Colon Carcinoma Metastatic in the Lung (tissue), 2 donors: Measurements from ENCODE around the genes SMAD4, WDR7 and ONECUT2.

- PRO-cap, 2 experiments: peak in 2 of 2 experiments; most common plus-strand start chr18:51030219 (in 2); most common minus-strand start chr18:51030073 (in 2)
These were observed at the start of gene SMAD4 for GRCh38 chr18:51030002-51030388. Gene SMAD4, plus strand, starts transcription at chr18:51030213.

- PRO-cap, 2 experiments: no peak in any of the 2 experiments
These were observed 7.9 kb downstream of the SMAD4 start for GRCh38 chr18:51037767-51038516.

- PRO-cap, 2 experiments: no peak in any of the 2 experiments
These were observed 24.5 kb downstream of the SMAD4 start for GRCh38 chr18:51054423-51055026.

- PRO-cap, 2 experiments: no peak in any of the 2 experiments
These were observed 478 bp downstream of the MEX3C start for GRCh38 chr18:51197103-51197303.

DNA sequence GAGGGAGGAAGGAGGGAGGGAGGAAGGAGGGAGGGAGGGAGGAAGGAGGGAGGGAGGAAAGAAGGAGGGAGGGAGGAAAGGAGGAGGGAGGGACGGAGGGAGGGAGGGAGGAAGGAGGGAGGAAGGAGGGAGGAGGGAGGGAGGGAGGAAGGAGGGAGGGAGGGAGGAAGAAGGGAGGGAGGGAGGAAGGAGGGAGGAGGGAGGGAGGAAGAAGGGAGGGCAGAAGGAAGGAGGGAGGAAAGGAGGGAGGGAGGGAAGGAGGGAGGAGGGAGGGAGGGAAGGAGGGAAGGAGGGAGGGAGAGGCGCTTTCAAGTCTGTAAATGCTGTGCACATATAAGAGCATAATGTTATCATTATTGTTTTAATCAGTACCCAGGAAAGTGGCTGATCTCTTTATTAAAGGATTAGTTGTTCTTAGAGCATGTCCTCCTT lies 363.2 kb downstream of the MBD2 start:
- PRO-cap, 2 experiments: no peak in any of the 2 experiments

GRCh38 chr18:54164475-54164851 lies 60.0 kb downstream of the MBD2 start:
- PRO-cap, 2 experiments: no peak in any of the 2 experiments

- PRO-cap, 2 experiments: no peak in any of the 2 experiments
These were observed 7.6 kb upstream of the POLI start for GRCh38 chr18:54261690-54262224.

- PRO-cap, 2 experiments: no peak in any of the 2 experiments
These were observed 299.1 kb upstream of the CCDC68 start for GRCh38 chr18:55258311-55258774.

DNA sequence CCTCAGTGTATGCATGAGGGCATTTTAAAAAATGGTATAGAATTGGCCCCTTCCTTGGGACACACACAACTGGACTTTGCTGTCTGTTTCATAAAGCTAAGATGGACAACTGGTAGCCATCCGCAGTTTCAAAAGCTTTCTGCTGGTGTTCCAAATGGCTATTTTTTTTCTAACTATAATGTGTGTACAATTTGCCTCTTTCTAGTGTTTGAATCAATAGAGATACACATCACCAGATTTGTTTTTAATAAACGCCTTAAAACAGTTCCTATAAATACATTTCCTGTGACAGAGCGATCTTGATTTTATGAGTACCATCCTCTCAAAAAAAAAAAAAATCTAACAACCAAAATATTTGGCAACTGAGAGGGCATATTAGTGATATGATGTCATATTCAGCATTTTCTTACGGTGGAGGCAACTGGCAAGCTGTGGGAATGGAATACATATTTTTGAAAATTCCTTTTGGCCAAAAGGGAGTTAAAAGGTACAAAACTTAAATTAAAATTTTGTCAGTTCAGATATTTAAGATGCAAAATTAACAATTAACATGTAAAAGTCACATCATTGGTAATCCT lies 268.5 kb downstream of the TCF4 start:
- PRO-cap, 2 experiments: no peak in any of the 2 experiments

DNA sequence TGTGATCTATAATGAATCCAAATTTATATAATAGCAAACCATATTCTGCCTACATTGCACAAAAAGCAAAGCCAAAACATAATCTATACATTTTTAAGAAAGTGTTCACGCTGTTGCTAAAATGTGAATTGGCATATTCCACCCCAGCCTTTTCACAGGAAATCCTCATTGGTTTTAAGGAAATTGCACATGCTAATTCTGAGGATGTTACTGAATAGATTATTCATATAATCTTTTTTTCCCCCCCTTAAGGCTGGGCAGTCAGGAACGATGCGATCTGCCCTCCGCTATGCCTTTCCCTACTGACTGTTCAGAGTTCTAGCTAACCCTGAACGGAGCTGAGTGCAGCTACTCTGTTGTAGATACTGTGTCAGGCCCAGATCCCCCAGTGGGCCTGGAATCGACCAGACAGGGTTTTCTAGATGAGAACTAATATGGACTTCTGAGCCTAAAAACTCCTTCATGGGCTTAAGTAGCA lies 192.3 kb downstream of the TCF4 start:
- PRO-cap, 2 experiments: no peak in any of the 2 experiments

DNA sequence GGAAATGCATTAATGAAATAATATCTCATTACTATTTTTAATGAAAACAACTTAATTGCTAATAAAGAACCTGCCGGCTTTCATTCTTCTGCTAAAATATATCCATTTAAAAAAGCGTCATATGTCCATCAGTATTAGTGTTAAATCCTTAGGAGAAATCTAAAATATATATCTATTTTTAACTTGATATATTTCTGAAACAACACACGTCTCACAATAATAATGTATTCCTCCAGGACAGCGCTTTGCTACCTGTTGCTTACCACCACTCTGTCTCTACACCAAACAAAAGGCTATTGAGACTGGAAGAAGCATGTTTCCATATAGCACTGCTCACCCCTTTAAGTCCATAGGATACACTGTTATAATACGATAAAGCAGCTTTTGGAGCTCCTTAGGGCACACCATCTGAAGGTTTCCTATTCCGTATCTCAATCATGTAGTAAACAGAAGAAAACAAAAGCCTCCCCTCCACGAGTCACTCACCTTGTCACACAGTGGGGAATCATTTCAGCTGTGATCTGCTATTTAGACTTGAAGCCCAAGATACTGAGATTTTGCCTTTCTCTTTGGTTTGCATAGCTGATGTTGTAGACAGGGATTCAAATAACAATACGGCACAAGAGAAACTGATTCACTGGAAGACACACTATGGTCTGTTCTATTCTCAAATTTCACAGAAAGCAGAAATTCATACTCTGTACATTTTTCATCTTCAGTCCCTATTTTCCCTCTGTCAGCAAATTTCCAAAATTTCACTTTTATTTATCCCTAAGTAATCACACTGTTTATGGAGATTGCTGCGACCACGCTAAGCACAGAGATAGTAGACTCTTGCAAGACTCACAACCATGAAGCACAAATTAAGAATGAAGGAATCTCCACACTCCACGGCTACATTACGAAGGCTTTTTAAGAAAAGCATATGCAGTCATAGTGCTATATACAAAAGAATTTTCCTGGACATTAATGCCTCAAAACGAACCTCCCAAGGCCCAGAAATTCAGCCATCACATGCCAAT lies 187.2 kb downstream of the TCF4 start:
- PRO-cap, 2 experiments: no peak in any of the 2 experiments

DNA sequence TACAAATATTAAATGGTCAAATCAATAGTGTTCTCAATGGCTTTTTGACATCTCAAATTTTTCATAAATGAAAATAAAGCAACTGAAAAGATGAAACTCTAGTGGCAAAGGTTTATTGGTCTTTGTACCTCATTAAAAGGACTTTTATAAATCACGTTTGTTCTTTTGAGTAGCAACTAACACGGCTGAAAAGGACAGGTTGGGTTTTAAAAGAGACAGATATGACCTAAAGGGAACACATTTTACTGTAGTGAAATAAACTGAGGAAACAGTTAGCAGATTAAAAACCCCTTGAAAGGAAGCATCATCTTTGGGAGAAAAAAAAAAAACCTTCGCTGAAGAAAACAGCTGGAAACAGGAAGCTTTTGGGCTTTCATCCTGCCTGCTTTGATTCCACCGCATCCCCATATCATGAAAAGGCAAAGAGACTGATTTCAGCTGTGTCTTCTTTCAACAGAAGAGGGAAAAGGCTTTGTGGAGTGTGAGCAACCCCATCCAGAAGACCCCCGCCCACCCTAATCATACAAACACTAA lies 86.5 kb downstream of the TCF4 start:
- PRO-cap, 2 experiments: no peak in any of the 2 experiments

- PRO-cap, 2 experiments: no peak in any of the 2 experiments
These were observed 80.2 kb downstream of the TCF4 start for GRCh38 chr18:55507757-55508128.

DNA sequence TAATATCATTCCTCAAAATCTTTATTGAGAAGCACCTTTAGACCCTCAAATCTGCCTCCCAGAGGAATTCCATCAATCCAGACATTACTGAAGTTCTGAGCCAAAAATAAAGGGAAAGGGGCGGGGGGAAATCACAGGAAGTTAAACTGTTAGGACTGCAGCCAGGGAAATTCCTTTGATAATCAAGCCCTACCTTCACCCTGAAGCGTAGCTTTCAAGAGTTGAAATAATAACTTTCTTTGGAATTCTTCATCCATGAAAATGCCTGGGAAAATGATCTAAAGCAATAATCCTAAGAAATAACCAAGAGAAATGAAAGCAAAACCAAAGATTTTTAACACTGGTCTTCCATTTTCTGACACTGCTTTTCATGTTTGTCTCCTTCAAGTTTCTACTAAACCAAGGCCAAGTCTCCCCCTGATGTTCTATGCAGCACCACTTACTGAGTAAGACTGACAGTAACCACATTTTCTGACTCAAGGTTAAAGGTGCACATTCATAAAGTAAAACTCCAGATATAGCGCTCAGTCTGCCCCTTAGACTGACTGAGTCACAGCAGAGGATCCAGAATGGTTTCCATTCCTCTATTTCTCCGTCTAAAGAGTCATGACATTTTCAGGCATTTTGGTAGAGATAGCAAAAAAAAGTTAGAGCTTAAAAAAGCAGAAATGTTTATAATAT lies 78.2 kb downstream of the TCF4 start:
- PRO-cap, 2 experiments: no peak in any of the 2 experiments

- PRO-cap, 2 experiments: no peak in any of the 2 experiments
These were observed 8.5 kb downstream of the TCF4 start for GRCh38 chr18:55579542-55579775.

DNA sequence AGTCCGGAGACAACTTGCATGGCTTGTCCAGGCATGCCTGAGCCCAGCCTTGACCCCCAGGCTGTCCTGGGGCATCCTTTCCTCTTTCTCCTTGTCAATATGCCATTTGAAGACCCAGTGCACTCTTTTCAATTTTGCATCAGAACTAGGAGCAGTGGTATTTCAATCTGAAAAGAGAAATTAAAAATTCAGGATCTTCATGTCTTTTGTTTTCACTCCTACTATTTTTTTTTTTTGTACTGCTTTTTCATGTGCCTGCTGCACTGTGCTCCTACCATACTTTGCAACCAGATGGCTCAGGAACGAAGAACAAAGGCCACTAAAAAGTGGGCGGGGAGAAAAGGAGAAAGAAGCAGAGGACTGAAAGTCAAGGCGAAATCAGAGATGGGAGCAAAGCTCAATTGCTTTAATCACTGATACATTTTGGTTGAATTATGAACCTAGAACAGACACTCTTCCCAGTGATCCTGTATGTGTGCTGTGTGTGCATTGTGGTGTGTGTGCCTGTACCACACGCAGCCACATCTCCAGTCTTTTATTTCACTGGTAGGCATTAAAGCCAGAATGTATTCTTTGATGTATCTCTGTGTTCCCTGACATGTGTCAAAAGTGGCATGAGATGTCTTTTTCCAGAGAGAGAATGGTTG lies 495.9 kb upstream of the TCF4 start:
- PRO-cap, 2 experiments: no peak in any of the 2 experiments

DNA sequence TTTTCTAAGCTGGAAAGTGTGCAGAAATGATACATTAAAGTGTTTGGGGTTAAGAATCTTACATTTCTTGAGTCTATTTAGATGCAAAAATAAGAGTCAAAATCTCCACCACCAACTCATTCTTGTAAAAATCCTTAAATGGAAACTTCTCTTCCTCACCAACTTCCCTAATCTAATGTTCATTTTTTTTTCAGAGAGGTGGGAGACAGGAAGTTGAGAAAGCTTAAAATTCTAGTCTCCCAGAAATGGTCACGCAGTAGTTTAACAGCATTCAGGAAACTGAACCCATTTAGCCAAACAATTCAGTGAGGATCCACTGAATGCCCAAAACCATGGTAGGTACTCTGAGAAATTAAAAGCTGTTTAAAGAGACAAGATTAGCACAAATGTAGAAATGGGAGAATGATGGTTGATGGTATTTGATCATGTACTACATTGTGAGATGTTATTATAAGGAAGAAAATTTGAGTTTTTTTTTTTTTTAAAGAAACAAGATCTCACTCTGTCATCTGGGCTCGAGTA lies 68.9 kb downstream of the TXNL1 start:
- PRO-cap, 2 experiments: no peak in any of the 2 experiments

GRCh38 chr18:56639061-56639484 lies 681 bp upstream of the TXNL1 start:
- PRO-cap, 2 experiments: peak in 2 of 2 experiments; most common minus-strand start chr18:56639223 (in 2)

DNA sequence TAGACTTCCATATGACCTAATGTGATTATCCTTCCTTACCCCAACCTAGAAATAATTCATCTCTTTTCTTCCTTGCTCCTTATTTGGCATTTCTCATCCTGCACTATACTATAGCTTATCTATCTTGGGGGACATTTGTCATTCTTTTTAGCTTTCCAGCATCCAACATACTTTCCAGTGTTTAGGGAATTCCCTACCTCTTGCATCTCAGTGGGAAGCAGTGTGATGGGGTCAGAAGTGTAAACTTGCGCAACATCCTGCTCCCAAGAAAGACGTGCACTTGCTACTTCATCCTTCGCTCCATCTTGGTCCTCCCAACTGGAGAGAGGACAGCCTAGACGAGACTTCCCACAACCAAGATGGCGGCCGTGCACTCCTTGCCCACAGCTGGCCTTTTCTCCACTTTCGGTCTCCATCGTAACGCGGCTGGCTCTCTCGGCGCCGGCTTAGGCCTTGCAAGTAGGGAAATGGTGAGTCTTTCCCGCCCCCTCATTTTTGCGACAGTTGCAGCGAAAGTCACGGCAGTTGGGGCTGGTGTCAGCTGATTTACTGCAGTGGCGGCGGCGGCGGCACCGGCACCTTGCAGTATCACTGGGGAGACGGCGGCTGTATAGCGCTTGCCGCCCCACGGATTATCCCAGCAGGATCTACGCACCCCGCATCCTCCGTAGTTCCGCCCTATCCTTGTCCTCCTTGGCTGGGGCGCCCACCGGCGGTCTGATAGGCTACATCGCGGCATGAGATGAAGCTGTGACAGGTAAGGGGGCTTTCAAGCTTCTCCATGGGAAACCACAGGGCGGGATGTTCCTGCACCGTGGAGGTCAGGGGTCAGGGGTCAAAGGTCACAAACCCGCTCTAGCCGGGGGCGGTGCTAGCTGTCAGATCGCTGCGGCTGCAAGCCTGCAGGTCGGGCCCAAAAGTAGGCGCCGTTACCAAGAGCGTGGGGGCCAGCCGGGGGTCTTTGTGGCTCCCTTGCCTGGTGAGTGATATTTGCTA lies at the start of gene WDR7:
Gene WDR7, plus strand, starts transcription at position 540 of the 996 bp plus-strand sequence.
- PRO-cap, 2 experiments: peak in 2 of 2 experiments; most common plus-strand start position 544 of the sequence (in 2); most common minus-strand start position 307 of the sequence (in 1)

DNA sequence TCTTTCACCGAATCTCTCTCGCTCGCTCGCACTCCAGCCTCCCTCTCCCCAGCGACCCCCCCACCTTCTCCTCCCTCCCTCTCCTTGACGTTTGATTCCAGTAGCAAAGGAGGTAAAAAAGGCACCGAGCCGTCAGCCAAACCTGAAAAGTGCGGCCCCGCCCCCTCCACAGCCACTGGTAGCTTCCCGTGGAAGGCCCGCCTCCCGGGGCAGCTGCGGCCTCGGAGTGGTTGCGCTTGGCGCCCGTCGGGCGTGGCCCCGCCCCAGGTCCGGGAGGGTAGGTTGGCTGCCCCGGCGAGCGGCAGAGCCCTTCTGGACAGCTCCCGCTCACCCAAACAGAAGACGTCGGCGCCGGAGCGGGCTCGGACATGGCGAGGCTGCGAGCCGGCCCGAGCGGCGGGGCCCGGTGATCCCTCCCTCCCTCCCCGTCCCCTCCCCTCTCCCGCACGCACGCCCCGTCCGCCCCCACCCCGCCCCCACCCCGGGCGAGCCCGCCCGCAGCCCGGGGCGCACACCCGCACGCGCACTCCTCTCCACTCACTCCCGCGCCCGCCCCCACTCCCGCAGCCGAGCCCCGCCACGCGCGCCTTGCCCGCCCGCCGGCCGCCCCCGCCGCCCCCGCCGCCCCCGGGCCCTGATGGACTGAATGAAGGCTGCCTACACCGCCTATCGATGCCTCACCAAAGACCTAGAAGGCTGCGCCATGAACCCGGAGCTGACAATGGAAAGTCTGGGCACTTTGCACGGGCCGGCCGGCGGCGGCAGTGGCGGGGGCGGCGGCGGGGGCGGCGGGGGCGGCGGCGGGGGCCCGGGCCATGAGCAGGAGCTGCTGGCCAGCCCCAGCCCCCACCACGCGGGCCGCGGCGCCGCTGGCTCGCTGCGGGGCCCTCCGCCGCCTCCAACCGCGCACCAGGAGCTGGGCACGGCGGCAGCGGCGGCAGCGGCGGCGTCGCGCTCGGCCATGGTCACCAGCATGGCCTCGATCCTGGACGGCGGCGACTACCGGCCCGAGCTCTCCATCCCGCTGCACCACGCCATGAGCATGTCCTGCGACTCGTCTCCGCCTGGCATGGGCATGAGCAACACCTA lies at the start of gene ONECUT2:
Gene ONECUT2, plus strand, starts transcription at position 304 of the 1,089 bp plus-strand sequence.
- PRO-cap, 2 experiments: peak in 2 of 2 experiments; most common plus-strand start position 338 of the sequence (in 2); most common minus-strand start position 151 of the sequence (in 1)